ENCODE measurements around the gene PPP6R3.

DNA sequence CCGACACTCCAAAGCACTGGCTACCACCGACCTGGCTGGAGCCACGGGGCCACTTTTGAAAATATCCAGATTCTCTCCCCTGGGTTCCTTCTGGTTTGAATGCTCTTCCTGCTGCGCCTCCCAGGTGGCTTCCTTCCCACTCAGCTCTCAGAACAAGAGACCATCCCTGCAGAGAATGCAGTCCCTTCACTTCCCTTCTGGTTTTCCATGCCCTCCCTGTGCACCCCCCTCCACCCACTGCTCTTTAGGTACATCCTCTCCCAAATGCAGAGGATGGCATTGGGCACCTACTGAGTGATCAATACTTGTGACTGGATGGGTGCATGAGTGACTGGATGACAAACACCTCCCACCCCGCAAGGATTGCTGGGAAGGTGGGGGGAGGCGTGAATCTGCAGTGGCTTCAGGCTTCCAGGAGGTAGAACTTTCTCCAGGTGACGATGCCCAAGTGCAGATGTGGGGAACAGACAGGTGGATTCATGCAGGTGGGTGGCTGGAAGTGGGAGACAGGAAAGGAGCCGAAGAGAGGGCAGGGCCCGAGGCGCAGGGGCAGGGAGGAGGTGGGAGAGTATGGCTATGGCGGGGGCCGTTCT lies 975 bp upstream of the UNC93B1 start:
- PRO-cap, result no peak

- PRO-cap, result no peak
These were observed 1.4 kb upstream of the ALDH3B1 start for GRCh38 chr11:68008389-68009460.

- PRO-cap, result no peak
These were observed 32.6 kb upstream of the CHKA start for GRCh38 chr11:68153837-68154113.

- PRO-cap, result no peak
These were observed 44.4 kb downstream of the KMT5B start for GRCh38 chr11:68168608-68169216.

GRCh38 chr11:68251669-68252198 lies 20.0 kb downstream of the C11orf24 start:
- PRO-cap, result no peak

DNA sequence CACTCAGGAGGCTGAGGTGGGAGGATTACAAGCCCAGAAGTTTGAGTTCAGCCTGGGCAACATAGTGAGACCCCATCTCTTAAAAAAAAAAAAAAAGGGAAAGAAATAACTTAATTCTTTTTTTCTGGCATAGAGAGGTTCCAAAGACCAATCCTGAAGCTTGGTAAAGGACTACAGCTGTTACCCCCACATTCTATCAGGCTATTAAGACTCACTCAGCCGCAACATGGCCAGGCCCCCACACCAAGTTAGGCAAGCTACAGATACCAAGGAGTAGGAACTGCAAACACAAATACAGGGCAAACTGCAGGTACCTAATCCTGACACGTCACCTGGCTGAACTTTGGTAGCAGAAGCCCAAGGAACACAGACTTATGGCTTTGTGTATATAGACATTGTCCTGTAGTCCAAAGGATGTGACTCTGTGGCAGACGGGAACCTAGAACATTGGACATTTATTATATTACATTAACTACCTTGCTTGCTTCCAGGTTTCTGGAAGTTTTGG lies 1.2 kb downstream of the C11orf24 start:
- PRO-cap, result no peak

- PRO-cap, result no peak
These were observed 1.3 kb downstream of the LRP5 start for GRCh38 chr11:68313643-68314232.

GRCh38 chr11:68321726-68322121 lies 9.3 kb downstream of the LRP5 start:
- PRO-cap, result no peak

DNA sequence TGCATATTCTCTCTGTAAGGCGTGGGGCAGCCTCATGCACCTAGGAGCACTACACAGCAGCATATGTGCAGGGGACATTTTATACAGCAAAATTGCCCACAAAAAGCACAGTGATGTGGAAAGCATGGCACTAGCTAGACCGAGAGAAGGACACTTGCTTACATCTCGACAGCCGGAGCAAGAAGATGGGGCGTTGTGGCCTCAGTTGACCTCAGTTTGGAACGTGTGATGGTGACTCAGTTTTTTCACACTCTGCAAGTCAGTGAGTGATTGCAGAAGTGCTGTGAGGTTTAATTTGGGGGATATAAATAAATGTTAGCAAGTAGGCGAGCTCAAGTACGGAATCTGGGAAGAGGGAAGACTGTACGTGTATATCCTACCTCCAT lies 23.3 kb downstream of the LRP5 start:
- PRO-cap, result no peak

GRCh38 chr11:68370462-68371283 lies 58.3 kb downstream of the LRP5 start:
- PRO-cap, result no peak

- PRO-cap, result no peak
These were observed 61.2 kb upstream of the PPP6R3 start for GRCh38 chr11:68399285-68399916.

- PRO-cap, result unidirectional peak, plus-strand start at chr11:68460752
These were observed at the start of gene PPP6R3 for GRCh38 chr11:68460655-68460881. Gene PPP6R3, plus strand, starts transcription at chr11:68460752.

DNA sequence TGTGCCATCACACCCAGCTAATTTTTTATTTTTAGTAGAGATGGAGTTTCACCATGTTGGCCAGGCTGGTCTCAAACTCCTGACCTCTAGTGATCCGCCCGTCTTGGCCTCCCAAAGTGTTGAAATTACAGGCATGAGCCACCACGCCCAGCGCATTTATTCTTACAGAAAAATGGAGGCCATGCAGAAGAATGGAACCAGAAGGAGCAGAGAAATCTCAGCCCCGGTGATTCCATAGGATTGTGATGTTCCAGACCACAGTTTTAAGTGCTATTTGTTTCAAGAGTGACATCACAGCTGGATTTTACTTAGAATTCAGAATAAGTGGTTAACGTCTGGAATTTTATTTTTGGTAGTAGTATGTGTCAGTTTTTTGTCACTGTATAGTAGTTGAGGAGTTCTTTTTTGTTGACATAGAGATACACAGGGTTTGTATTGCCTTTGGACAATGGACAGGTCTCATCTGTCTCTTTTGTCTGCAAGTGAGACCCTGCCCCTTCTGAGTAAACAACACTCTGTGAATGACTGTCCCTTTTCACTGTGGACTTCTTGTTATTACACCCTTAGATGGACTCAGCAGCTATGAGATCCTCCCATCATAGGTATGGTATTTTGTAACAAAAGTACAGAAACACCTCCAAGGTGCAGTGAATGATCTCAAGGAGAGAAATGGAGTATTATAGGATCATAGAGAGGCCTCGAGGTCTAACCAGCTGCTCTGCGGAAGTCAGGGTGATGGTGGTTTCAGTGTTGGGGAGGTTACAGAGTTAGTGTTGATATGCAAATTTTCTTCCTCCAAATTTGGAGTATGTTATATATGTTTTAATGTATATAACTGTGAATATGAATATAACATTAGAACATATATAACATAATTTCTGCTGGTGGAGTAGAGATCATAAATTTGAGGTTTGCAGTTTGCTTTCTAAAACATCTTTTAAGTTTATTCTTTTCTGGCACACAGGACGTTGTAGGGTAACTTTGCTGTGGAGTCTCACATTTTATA lies 7.7 kb downstream of the PPP6R3 start:
- PRO-cap, result no peak

GRCh38 chr11:68579674-68580333 lies 104.5 kb upstream of the GAL start:
- PRO-cap, result no peak

DNA sequence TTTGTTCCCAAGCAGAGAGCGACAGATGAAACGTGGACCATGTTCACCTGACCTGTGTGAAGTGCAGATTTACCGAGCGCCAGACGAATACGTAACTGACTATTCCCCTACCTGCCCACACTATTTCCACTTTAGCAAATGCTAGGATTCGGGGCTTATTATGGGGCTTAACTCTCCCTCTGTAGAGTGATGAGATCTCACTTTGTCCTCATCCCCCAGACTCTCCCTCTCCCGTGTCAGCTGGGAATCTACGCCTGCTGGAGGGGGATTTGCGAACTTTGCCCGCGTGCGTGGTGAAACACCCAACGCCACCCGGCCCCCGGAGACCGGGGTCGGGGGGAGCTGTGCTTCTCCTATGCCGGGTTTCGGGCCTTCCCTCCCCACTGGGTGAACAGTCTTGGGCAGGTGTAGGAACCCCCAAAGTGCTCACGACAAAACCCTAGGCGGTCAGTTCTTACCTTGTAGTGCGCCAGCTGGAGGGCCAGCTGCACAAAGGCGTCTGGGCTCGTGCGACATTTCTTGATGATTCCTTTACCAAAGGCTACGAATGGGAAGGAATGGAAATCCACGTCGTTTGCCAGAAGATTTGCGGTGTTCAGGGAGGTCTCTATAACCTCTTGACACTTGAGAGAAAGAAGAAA lies 21.6 kb upstream of the TESMIN start:
- PRO-cap, result no peak

- PRO-cap, result no peak
These were observed 30.0 kb downstream of the CPT1A start for GRCh38 chr11:68811618-68812309.

GRCh38 chr11:68962946-68963298 lies 17.9 kb downstream of the MRGPRD start:
- PRO-cap, result no peak

DNA sequence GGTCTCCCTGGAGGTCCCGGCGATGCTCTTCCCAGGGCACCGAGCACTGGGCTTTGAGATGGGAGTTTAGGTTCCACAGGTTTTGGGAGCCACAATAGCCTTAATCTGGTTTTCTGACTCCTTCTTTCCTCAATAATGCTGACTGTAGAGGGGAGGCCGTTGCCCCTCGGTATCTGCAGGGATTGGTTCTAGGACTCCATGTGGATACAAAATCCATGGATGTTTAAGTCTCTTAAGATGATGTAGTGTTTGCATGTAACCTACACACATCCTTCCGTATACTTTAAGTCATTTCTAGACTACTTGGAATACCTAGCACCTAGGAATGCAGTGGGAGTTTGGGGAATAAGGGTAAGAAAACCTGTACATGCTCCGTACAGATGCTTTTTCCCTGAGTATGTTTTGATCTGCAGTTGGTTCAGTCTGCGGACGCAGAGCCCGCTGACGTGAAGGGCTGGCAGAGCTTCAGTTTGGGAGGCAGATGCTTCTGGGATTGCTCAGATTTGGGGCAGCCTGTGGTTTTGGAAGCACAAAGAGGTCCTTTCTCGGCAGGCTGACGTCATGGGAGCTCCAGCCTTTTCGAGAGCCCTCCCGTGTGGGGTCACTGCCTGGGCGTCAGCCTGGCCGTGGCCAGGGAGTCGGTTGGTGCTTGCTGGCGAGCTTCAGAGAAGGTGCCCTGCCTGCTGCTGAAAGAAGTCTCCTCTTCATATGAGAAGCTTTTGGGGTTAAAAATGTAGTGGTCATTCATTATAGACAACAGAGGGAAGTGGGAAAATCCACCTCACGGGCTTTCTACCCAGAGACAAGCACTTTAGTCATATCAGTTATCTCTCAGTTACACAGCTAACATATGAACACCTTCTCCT lies 26.6 kb downstream of the TPCN2 start:
- PRO-cap, result no peak

DNA sequence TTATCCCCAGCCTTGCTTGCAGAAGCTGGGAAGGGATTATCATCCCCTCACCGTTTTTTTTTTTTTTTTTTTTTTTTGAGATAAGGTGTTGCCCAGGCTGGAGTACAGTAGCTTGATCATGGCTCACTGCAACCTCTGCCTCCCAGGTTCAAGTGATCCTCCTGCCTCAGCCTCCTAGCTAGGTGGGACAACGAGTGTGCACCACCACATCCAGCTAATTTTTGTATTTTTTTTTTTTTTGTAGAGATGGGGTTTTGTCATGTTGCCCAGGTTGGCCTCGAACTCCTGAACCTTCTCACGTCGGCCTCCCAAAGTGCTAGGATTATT lies 1.9 kb upstream of the SMIM38 start:
- PRO-cap, result no peak

DNA sequence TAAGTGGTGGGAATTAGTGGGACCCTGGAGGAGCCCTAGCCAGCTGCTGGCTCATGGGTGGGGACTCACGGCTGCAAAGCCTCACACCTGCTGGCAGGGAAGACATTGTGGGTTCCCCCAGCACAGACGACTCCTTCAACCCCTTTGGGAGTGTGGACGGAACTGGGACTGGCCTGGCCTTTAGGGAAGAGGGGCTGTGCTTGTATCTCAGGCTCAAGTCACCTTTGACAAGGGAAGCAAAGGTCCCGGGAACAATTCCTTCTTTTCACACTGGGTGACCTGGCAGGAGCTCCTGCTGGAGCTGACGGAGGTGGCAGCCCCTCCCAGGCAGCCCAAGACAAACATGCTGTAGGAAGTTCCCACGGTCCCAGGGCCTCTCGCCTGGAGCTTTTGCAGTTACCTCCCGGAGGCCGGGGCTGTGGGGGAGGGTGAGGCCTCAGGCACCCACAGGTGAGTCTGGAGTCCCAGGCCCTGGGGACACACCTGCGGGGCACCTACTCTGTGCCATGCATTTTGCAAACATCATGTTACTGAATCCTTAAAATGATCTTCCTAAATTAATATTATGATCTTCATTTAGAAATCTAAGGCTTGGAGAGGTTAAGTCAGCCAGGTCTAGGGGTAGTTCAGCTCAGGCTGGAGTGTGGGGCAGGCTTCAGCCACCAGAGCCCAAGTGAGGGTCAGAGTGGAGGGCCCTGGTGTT lies 15.9 kb upstream of the MYEOV start:
- PRO-cap, result no peak